CD14-positive monocyte (primary cell): ENCODE data around the gene SGPL1.

DNA sequence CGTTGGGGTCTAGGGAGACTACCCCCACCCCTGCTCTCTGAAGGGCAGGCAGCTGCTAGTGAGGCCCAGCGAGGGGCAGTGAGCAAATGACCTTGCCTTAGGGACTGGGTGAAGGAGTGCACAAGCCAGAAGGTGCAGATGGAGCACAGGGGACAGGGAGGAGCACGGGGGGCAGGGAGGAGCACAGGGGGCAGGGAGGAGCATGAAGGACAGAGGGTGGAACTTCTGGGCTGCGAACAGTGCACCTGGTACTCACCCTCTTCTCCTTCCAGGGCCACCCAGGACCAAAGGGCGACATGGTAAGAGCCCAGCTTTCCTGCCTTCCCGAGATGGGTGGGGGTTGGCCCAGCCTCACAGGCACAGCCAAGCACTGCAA is 87.4 kb downstream of the COL13A1 start:
- CAGE, long polyA plus RNA, result no peak

DNA sequence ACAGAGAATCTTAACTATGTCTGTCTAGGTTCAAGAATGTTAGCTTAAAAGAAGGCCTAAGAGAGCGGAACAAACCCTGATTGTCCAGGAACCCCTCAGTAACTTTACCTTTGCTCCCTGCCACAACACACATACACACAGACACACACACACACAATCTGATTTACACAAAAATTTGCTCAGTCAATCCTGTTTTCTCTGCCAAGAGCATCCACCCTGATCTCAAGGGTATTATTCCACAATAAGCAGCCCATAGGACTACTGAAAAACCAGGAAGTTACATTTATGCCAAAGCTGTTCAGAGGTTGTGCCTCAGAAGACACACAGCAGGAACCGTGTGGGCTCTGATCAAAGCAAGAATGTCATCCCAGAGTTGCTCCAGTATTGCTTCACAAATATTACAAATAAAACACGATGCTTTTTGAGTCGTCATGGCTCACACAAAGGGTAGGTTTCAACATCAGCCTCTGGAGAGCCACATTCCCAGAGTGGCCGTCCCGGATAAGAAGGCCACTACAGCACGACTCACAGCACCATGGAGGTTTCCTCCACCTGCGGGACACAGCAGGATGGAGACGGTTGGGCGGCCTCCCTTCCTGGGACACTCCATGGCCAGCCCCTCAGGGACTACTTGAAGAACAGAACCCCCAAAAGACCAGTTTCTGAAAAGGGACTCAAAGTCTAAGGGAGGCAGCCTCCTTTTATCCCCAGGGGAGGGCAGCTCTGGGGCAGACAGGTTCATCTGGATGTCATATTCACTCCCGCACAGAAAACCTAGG is 1.6 kb downstream of the AIFM2 start:
- CAGE, long polyA plus RNA, result no peak

DNA sequence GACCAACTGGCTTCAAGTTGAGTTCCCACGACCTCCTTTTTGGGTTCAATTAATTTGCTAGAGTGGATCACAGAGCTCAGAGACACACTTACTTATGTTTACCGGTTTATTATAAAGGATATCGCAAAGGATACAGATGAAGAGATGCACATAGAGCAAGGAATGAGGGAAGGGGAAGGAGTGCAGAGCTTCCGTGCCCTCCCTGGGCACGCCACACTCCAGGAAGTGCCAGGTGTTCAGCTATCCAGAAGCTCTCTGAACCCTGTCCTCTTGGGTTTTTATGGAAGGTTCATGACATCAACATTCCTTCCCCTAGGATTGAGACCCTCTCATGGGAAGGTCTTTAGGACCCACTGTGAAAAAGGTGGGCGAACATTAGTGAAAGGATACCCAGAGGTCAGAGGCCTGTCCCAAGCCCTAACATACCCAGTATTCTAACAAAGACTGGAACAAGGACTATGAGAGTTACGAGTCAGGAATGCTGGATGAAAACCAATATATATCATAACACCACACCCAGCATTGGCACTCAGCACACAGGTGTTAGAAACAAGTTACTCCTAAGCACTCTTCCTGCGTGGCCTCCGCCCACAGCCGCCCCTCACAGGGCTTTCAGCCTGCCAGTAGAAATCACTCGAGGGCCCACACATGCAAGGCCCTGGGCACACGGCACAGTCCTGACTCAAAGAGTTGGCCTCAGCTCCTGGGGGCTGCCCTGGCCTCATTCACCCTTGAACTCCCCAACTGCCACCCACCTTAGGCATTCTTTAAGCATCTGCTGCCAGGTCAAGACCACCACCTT is 5.5 kb upstream of the AIFM2 start:
- CAGE, long polyA plus RNA, result no peak

GRCh38 chr10:70139414-70140279 is 6.9 kb downstream of the TYSND1 start:
- CAGE, long polyA plus RNA, result no peak

DNA sequence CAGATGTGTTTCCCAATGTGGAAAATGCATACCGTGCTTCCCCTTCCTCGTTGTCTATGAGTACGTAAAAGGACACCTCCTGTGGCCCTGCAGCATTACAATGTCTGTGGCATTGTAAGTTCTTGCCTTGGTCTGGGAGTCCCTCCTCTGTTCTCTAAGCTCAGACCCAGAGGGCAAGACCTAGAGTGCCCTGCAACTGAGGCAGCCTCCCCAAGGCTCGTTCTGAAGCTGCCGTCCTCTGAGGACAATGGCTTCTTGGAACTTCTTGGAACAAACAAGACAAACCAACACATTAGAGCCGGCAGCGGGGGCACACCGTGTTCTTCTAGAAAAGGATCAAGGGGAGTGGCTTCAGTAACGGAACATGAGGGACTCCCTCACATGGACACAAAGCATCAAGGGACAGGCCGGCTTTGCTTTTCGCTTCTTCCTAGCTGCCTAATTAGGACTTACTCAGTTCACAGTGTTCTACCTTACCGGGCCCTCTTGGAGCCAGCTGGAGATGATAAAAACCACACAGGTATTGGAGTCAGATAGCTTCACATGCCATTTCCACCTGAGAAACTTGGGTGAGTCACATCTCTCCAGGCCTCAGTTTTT is 20.9 kb upstream of the PPA1 start:
- CAGE, long polyA plus RNA, result no peak

GRCh38 chr10:70267296-70268035 is 16.3 kb downstream of the NPFFR1 start:
- CAGE, long polyA plus RNA, result no peak

DNA sequence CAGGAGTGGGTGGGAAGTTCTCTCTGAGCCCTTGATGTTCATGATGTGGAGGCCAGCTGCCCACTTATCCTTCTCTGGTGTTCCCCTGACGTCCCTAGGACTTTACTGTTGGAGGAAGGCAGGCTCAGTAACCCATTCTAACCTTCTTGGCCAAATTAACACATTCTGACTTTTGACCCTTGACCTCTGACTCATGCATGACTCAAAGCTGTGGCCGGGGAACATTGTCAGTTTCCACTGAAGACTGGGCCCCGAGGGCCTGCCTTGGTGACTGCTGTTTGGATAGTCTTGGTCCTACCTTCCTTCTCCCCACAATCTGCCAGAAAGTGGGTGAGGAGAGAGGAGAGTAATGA is 43.5 kb downstream of the ADAMTS14 start:
- CAGE, long polyA plus RNA, result no peak

GRCh38 chr10:70815554-70816161 is at the start of gene SGPL1:
Gene SGPL1, plus strand, starts transcription at chr10:70815948.
- CAGE, long polyA plus RNA, result no peak

- CAGE, long polyA plus RNA, result no peak
Observed at GRCh38 chr10:70816162-70817175, 721 bp downstream of the SGPL1 start.

DNA sequence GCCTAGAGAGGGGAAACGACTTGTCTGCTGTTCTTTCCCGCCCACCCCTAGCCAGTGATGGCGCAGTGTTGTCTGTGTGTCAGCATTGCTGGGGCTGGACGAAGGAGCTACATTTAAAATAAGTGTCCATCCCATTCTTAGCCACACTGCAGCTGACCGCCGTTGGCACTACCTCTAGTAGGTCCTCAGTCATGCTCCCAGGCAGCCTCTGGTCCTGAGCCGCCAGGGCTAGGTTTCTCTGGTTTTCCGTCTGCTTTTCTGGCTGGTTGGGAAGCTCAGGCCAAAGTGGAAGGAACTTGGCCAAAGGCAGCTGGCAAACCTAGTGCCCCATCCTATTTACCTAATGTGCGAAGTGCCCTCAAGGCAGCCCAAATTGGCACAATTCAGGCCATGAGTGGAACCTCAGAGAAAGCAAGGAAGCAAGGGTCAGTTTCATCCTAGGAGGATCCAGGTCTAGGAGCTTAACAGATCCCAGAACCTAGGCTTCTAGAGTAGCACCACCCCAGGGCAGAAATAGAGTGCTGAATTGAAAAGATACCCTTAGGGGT is 1.8 kb downstream of the PCBD1 start:
- CAGE, long polyA plus RNA, result no peak

- CAGE, long polyA plus RNA, result no peak
Observed at GRCh38 chr10:71246194-71246703, 33.9 kb downstream of the UNC5B start.

- CAGE, long polyA plus RNA, result no peak
Observed at GRCh38 chr10:71475147-71475513, 78.4 kb downstream of the CDH23 start.

DNA sequence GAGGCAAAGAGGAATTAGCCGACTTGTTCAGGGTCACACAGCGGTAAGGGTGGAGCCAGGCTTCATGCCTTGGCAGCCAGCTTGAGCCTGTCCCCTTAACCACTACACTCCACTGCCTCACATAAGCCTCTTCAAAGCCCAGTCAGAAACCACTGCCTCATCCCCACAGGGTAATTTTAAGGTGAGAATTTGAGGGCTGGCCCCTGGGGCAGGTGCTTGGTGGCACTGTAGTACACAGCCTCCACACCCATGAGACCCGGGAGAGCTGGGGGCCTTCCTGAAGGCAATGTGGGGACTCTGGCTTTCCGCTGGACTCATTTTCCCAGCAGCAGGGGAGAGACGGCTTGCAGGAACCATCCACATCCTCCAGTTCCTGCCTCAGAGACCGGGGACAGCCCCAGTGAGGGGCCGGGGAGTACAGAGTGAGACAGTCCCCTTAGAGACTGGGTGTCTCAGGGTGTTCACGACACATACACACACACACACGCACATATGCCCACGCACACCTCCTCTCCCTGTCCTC is 7.7 kb upstream of the C10orf105 start:
- CAGE, long polyA plus RNA, result no peak

- CAGE, long polyA plus RNA, result no peak
Observed at GRCh38 chr10:71755191-71755980, 17.9 kb downstream of the VSIR start.

DNA sequence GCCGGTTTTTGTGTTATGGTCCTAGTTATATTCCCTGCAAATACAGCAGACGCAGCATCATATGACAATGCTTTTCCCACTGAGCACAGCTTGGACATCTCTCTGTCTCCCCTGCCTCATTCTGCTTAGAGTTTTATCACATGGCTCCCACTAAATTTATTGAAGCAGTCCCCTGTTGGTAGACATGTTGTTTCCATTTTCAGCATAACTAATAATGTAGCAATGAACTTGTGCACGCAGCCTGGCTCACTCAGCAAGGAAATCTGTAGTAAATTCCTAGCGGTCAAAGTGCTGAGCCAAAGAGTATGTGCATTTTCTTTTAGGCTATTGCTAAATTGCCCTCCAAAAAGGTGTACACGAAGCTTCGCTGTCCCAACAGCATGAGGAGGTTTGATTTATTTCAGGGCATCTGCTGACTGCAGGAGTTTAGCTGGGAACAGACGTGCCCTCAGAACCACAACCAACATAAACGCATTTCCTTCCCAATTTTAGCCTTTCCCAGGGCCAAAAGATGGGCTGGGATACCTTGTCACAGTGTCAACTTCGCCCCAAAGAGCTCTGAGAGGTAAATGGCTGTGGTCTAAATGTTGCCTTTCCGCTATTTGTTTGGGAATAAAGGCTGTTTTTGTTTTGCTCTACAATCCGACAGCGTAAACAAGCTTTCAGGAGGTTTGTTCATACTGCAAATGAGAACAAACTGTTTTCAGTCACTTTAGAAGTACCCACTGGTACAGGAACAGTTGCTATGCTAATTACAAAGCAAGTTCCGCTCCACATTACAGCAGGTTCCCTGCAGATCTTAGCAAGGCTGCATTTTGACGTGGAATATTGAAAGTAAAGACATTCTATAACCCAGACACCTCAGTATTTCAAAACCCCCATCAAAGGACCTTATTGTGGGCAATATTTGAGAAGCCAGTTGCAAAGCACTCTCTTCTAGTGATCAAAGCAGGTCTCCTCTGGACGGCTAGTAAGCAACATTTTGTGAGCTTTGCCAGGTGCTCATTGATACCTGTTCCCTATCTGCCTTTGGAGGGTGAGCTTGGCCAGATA is 16.8 kb downstream of the VSIR start:
- CAGE, long polyA plus RNA, result no peak

DNA sequence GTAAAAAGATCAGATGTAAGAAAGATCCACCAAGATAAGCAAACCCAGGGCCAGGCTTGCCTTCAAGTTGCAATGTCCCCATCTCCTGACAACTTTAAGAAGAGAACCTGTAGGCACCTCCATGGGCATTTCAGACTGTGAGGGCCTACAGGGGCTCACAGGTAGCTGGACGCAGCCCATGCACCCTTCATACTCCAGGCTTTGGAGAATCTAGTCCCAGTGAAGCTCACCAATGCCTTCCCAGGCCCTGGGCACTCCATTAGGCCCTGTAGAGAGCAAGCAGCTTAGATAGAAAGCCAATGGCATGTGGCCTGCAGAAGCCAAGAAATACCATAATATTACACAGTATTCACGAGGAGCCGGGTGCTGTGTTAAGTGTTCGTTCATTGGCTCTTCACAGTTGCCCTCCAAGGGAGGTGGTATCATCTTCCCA is 3.4 kb downstream of the VSIR start:
- CAGE, long polyA plus RNA, result no peak

- CAGE, long polyA plus RNA, result no peak
Observed at GRCh38 chr10:71806798-71807195, 33.5 kb upstream of the VSIR start.

GRCh38 chr10:71831042-71831673 is 19.9 kb downstream of the PSAP start:
- CAGE, long polyA plus RNA, result no peak

GRCh38 chr10:71860149-71861069 is 9.4 kb upstream of the PSAP start:
- CAGE, long polyA plus RNA, result no peak

DNA sequence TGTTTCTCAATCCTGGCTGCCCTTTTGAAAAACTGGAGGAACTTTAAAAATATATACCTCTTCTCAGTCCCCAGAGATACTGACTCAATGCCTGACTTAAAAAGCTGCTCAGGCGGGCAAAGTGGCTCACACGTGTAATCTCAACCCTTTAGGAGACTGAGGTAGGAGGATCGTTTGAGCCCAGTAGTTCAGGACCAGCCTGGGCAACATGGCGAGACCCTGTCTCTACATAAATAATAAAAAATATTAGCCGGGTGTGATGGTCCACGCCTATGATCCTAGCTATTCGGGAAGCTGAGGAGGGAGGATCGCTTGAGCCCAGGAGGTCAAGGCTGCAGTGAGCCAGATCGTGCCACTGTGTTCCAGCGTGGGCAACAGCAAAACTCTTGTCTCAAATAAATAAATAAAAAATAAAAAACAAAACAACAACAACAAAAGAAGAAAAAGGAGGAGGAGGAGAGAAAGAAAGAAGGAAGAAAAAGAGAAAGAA is 37.0 kb upstream of the PSAP start:
- CAGE, long polyA plus RNA, result no peak